ENCODE measurements around the genes TMA16, MARCHF1, GK3, DDX60 and CBR4.

GRCh38 chr4:163494343-163495510, at the start of gene TMA16:
Gene TMA16, plus strand, starts transcription at chr4:163494690.
- PRO-cap, 8 experiments = peak in 8 of 8 experiments; most common plus-strand start chr4:163494690 (in 8); most common minus-strand start chr4:163494563 (in 8)

DNA sequence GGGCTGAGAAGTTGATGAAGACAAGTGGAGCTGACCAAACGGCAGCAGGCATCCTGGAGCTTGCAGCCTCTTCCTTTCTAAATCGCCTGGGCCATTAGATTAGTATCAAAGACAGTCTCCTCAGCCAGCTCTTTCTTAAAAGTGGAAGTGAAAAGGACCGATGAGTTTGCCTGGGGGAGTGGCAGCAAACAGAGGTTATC, 179.8 kb downstream of the TMA16 start:
- PRO-cap, 8 experiments = no peak in any of the 8 experiments

DNA sequence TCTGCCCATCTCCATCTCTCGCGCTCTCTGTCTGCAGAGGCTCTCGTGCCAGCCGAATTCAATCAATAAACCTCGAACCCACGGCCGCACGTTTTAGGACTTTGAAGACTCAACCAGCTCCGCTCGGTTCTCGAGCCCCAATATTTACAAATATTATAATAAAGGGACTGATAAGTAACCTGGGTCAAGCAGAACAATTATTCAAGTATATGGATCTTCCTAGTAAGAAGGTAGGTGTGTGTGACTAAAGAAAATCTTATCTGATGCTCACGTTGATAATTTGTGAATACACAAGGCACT, 186.2 kb downstream of the MARCHF1 start:
- PRO-cap, 8 experiments = no peak in any of the 8 experiments

DNA sequence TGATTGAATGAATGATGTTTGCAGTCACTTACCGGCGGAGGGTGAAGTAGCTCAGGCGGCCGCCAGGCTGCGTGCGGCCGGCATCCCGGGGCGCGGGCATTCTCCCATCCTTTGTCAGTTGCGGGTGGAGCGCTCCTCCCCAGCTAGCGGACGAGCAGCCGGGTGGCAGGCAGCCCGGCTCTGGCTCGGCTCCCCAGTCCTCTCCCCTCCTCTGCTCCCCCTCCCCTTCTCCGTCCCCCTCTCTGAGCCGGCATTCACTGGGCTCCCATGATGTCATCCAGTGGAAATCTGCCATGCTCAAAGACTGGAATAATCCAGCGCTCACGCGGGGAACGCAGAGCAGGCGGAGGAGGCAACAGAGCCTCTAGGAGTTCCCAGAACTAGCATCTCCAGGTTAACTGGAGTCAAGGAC, at the start of gene MARCHF1:
MARCHF1 (minus strand) TSS at position 182 of the 412 bp plus-strand sequence.
- PRO-cap, 8 experiments = no peak in any of the 8 experiments

GRCh38 chr4:165206910-165207199, 506 bp upstream of the KLHL2 start:
- PRO-cap, 8 experiments = no peak in any of the 8 experiments

GRCh38 chr4:165256330-165256841, 23.1 kb downstream of the GK3 start:
- PRO-cap, 8 experiments = no peak in any of the 8 experiments

DNA sequence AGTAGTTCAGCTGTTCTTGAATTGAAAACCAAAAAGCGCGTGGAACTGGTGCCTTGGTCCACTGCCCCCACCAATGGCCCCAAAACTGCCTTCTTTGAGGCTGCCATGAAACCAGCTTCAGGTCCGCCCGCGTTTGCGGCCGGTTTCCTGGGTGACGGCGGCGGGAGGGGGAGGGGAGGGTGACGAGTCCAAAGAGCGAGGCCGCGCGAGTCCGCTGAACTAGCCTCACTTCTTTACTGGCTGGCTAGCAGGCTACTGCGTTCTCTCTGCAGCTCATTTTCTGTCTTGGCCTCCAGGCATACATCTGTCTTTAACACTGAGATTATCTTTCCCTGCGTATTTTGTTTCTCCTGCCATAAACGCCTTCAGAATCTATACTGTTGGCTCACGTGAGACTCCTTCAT, at the start of gene GK3:
GK3 (minus strand) TSS at position 166 of the 404 bp plus-strand sequence.
- PRO-cap, 8 experiments = no peak in any of the 8 experiments

DNA sequence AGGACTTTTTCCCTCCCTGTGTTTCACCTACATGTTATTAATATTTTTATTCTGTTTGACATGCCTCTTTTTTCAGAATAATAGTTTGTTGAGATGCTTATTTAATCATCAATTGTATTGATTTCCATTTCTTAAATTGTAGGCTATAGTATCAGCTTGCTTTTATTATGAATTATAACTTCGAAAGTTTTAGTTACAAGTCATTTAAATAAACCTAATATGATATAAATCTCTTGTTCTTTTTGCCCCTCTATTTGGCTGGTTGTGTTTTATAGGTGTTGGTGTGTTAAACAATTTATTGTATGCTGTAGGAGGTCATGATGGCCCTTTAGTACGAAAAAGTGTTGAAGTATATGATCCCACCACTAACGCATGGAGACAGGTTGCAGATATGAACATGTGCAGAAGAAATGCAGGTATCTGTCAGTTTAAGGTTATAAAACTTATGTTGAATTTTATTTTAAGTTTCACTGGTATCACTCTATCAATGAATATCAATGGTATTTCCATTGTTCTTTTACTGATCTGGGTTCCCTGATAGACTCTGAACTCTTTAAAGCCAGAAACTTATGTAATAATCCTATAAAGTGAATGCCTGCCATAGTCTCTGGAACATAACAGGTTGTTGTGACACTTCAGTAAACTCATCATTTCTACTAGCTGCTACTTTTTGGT, 13.6 kb upstream of the MSMO1 start:
- PRO-cap, 8 experiments = no peak in any of the 8 experiments

DNA sequence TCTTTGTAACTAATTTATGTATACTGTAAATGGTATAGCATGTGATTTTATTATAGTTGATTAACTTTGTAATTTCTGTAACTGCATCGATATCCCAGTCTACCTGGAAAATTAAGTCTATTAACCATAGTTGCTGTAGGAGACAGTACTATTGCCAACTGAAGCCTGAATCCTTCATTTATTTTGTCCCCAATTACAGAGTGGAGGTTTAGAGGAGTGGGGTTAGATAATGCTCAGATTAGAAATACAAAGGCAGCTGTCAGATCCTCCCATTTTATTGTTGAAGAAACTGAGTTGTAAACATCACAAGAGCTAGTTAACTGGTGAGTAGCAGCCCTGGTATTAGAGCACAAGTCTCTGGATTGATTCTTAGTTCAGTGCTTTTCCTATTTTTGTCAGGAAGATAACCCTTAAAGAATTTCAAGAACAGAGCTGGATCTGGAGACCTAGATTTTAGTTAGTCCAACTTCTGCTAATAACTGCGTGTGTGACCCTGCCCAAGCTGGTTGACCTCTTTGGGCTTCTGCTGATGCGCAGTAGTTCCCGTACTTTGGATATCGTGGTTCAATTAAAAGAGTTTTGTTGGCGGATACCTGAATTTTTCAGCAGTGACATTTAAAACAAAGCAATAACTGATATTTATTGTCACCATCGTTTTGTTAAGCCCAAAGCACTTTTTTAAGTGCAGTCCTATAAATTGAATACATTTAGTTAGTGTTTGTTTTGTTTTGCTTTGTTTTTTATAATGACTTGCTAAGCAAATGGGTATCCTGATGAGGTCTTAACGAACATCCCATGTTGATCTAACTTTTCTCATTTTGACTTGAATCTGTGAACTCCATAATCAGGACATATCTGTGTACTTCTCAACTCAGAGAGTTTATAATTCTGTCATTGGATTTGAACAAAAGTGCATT, 9.2 kb downstream of the MSMO1 start:
- PRO-cap, 8 experiments = no peak in any of the 8 experiments

GRCh38 chr4:165364969-165365168, 13.9 kb upstream of the CPE start:
- PRO-cap, 8 experiments = no peak in any of the 8 experiments

- PRO-cap, 8 experiments = no peak in any of the 8 experiments
Observed at GRCh38 chr4:166522123-166522354, 649.0 kb downstream of the TLL1 start.

GRCh38 chr4:168317759-168319127, at the start of gene DDX60:
Gene DDX60, minus strand, starts transcription at chr4:168318752.
- PRO-cap, 8 experiments = peak in 8 of 8 experiments; most common plus-strand start chr4:168318495 (in 4); most common minus-strand start chr4:168318752 (in 5)

GRCh38 chr4:168711146-168711711, 214.4 kb downstream of the PALLD start:
- PRO-cap, 8 experiments = no peak in any of the 8 experiments

GRCh38 chr4:168853116-168853982, 156.7 kb downstream of the CBR4 start:
- PRO-cap, 8 experiments = no peak in any of the 8 experiments

- PRO-cap, 8 experiments = no peak in any of the 8 experiments
Observed at GRCh38 chr4:168898278-168898916, 111.7 kb downstream of the CBR4 start.

- PRO-cap, 8 experiments = peak in 8 of 8 experiments; most common plus-strand start chr4:169009752 (in 2); most common minus-strand start chr4:169010252 (in 8)
Observed at GRCh38 chr4:169009213-169010314, at the start of gene CBR4. Gene CBR4, minus strand, starts transcription at chr4:169010255.

- PRO-cap, 8 experiments = peak in 8 of 8 experiments; most common plus-strand start chr4:169010434 (in 8)
Observed at GRCh38 chr4:169010315-169010540, 173 bp upstream of the CBR4 start.

- PRO-cap, 8 experiments = no peak in any of the 8 experiments
Observed at GRCh38 chr4:169117472-169118040, 107.5 kb upstream of the CBR4 start.

GRCh38 chr4:169233857-169234600, 36.7 kb downstream of the SH3RF1 start:
- PRO-cap, 8 experiments = no peak in any of the 8 experiments

DNA sequence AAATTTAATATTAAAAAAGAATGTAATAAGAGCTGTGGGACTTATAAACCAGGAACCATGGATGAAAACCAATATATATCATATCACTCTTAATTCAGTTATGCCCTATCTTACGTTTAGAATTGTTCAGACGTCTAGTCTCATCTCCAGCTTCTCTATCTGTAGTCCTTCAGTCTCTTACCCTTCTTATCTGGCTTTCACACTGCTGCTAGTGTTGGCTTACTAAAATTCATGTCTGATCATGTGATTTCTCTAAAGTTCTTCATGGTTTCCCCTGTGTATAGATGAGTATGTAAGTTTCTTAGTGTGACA, 6.4 kb downstream of the CLCN3 start:
- PRO-cap, 8 experiments = no peak in any of the 8 experiments